Metastatic Pancreatic Carcinoma in the Ovary (tissue), 1 donor: ENCODE measurements around a stretch of chr3.

DNA sequence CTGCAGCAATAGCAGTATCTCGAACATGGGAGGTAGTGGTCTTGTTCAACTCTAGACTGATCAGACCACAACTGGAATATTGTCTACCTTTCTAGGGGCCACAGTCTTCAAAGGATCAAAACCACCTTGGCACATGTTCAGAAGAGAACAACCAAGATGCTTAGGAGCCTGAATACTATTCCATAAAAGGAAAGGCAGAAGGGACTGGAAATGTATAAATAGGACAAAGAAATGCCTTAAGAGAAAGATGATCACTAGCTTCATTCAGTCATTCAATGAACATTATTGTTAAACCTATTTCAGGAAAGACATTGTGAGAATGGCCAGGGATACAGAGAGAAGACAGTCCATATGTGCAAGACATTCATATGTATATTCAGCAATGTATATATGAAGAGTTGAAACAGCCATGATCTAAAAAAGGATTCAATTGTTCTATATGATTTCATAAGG, 2.2 kb downstream of the C3orf70 start:
- PRO-cap, result no peak

- PRO-cap, result no peak
Observed at GRCh38 chr3:185313619-185314122, 49.3 kb upstream of the MAP3K13 start.

DNA sequence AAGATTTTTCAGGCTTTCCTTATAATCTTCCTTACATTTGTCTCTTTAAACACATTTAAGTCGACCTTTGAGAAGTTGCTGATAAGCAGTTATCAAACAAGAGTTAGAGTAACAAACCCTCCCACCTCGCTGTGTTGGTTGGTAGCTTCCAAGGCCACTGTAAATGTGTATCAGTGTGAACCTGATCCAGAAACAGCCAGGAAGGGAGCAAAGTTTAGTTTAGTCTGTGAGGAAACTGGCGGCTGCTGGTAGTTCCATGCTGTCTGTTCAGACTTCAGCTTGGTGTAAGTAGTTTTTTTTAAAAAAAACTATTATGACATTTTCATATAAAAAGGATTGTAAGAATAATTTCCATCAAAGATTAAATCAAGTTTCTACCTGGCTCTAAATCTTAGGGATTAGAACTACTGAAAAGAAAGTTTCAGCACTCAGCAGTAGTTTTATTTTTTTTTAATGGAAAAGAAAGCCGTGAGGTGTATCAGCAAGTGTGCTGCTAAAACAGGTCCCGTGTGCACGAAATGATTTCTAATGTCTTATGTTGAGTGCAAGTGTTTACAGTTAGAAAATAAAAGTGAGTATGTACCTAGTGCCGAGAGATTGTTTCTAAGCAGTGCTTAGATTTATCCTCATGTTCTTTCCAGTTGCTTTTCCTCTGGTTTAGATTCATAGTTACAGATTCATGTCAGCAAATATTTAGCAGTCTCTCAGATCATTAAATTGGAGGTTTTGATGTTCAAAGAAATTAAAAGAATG, 34.1 kb upstream of the MAP3K13 start:
- PRO-cap, result no peak

DNA sequence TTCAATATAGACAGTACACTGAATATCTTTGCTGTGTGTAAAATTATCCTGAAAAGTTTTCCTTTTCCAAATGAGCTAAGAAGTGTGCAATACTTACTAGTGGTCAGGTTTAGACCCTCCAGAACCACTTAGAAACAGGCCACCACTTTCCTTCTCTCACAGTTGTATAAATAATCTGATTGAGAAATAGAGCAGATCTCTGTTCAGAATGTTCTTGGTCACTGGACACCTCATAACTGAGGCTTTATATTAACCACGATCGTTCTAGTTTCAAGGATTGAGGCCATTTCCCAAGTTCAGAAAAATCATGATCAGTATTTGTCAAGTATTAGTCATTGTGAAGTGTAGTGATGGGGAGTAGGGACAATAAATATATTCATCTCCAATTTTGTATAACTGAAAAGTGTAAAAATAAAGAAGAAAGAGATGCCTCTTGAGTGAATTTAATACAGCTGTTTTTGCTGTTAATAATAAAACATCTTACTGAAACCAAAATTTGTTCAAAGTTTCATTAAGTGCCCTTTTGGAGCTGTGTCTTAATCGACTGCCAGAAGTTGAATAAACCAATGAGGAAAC, 959 bp upstream of the MAP3K13 start:
- PRO-cap, result no peak

DNA sequence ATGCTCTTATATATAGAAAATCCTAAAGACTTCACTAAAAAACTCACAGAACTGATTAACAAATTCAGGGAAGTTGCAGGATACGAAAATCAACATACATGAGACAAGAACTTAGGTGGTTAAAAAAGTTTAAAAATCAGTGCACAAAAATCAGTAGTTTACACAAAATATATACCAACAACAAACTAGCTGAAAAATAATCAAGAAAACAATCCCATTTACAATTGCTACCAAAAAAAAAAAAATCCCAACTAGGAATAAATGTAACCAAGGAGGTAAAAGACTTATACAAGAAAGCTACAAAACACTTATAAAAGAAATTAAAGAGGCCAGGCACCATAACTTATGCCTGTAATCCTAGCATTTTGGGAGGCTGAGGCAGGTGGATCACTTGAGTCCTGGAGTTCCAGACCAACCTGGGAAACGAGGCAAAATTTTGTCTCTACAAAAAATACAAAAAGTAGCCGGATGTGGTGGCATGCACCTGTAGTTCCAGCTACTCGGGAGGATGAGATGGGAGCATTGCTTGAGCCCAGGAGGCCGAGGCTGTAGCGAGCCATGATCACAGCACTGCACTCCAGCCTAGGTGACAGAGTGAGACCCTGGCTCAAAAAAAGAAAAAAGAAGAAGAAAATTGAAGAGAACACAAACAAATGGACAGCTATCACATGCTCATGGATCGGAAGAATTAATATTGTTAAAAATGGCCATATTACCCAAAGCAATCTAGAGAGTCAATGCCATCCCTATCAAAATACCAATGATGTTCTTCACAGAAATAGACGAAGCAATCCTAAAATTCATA, 25.2 kb downstream of the MAP3K13 start:
- PRO-cap, result no peak

DNA sequence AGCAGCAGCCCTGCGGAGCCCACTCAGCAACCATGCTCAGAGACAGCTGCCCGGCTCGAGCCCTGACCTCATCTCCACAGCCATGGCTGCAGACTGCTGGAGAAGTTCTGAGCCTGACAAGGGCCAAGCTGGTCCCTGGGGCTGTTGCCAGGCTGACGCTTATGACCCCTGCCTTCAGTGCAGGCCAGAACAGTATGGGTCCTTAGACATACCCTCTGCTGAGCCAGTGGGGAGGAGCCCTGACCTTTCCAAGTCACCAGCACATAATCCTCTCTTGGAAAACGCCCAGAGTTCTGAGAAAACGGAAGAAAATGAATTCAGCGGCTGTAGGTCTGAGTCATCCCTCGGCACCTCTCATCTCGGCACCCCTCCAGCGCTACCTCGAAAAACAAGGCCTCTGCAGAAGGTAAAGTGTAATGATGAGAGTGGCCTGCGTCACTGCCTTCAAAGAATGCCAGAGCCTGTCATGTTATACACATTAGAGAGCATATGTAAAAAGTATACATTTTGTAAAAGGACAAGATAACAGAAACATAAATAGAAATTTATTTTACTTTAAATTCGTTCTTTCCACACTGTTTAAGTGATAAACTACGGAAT, 25.4 kb downstream of the TMEM41A start:
- PRO-cap, result no peak

GRCh38 chr3:185608143-185608756, 22.2 kb downstream of the SENP2 start:
- PRO-cap, result no peak

DNA sequence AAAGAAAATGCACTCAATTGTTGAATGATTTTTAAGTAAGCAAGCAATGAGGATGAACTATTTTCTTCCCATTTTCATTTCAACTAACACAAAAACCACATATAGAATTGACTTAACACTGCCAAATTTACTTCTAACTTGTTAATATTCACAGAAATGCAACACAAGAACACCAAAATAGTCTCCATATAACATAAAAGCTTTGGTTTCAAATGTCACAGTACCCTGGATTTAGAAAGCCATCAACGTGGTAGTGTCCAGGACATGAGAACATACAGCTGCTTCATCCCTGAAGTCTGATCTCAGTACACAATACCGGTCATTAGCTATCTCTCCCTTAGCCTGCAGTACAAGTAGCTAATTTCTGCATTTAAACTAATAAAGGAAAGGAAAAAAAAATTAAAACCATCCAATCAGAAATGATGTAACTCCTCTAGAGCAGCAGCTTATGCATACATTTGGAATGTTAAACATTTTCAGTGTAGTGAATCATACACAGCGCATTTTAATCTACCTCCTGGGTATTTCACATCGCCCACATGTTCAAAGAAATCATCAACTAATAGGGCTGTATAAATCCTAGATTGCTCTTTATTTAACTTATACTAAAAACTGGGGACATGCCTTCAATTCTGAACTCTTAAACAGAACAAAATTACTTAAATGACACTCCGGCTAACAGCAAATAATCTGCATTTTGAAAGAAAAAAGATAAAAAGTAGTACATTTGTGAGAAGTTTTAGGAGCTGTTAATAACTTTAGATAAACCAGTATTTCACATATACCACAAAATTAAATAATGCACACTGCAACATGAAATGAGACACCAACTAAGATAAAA, 3.8 kb downstream of the IGF2BP2 start:
- PRO-cap, result no peak

GRCh38 chr3:185822111-185822768, 2.6 kb downstream of the IGF2BP2 start:
- PRO-cap, result no peak

- PRO-cap, result no peak
Observed at GRCh38 chr3:185912845-185913342, 24.9 kb downstream of the TRA2B start.

DNA sequence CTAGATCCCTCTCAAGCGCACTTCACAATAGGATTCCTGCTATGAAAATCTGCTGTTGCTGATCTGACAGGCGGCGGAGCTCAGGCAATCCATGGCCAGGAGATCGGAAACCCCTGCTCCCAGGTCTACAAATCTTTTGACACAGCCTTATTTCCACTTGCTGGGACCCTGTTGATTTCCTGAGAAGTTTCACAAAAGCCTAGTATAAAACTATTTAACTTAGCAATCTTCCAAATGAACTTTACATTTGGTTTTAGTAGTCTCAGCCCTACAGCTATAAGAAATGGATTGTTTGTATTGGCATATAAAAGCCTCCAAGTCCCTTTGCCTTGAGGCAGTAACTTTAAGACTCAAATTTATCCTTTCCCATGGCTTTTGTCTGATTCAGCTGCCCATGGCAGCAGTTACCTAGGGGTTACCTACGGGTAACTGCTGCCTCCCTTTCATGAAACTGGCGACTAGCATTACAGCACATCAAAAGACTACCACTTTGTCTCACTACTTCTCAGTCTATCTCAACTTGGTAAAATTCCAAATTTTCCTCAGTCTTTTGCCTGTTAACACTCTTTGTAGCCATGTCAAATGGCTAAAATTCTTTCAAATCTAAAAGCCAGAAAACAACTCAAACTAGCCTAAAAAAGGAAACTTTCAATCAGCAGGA, 22.6 kb downstream of the TRA2B start:
- PRO-cap, result no peak

GRCh38 chr3:185918924-185919663, 18.7 kb downstream of the TRA2B start:
- PRO-cap, result no peak

DNA sequence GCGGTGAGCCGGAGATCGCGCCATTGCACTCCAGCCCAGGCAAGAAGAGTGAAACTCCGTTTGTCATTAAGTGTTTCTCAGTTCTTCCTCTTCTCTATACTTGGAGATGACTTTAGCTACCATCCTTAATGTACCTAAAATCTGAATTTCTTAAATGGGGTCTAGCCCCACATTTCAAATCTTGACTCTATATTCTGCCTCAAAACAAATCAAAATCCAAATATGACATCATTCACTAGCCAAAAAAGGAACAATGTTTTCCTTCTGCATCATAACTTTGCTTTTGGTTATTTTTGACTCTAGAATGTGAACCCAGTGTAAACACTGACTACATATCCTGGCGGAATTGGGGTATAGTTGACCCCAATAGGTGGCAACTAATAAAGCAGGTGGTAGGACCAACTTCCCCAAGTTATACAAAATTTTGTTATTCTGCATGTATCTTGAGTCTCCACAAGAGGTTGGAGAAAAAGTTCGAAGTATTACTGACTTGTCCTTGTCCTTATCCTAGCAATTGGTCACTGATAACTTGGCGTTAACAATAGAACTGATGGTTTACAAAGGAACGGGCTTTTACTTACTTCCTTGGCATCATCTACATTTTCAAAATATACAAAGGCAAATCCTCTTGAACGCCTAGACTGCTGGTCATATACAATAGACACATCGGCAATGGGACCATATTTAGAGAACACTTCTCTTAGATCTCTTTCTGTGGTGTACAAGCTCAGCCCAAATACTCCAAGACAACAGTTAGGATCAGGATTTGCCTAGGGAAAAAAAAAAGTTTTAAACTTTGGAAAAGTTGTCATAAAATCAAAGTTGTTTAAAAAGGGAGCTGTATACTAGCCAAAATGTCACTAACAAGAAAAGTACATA, 14.4 kb downstream of the TRA2B start:
- PRO-cap, result no peak

DNA sequence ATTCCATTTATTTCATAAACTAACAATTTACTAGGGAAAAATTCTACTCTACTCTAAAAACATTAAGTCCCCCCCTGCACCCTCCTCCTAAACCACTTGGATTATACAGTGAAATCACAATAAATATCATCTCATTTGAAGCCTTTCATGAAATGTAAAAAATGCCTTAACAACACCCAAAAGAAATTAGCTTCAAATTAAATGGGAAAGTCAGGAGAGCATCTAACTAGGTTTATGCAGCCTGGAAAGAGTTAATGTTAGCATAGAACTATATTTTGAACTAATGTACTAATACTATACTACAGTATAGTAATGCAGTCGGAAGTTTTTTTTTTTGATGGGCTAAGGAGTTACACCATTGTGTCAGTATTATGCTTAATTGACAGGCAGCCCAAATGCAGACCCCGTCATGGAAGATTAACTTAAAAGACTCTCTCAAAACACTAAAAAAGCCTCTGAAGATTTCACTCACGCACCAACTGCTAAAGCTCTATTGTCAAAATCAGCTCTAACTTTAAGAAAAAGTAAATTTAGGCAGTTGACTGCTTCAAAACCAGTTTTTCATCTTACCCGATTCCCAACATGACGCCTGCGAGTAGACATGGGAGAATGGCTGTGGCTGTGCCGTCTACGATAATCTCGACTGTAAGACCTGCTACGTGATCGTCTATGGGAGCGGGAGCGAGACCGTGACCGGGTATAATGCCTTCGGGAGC, 12.8 kb downstream of the TRA2B start:
- PRO-cap, result no peak

DNA sequence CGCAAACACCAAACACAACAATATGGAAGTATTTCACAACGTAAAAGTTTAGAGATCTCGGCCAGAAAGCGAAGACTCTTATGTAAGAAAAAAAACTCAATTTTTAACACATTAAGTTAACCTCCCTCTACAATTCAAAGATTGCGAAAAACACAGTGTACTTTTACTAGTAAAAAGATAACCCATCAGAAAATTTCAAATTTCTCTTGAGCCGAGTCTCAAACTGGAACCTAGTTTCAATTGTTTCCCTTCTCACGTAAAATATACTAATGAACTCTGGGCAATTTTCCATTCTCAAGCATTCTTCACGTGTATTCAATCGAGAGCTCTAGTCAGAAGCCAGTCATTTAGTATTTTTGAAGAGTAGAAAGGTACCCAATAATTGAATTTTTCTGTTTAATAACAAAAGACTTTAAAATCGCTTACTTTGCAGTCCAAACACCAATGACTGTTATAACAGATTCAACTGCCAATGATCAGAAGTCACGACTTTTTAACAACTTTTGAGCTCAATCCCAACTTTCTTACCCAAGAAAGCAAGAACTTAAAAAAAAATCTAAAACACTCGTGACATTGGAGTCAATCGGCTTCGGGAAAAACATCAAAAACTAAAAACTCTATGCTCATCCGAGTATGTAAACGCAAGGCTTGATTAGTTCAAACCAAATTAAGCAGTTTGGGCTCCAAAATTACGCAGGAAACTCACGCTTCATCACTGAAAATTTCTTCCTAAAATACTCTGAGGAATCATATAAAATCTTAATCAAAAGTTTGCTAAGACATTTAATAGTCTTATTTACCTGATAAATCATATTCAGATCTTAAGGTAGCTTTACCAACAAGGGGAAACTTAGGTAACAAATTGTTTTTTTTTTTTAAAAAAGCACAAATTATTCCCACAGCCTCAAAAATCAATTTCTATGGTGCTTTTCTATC, 1.7 kb downstream of the TRA2B start:
- PRO-cap, result no peak

GRCh38 chr3:185938400-185938593, 483 bp upstream of the TRA2B start:
- PRO-cap, result no peak

DNA sequence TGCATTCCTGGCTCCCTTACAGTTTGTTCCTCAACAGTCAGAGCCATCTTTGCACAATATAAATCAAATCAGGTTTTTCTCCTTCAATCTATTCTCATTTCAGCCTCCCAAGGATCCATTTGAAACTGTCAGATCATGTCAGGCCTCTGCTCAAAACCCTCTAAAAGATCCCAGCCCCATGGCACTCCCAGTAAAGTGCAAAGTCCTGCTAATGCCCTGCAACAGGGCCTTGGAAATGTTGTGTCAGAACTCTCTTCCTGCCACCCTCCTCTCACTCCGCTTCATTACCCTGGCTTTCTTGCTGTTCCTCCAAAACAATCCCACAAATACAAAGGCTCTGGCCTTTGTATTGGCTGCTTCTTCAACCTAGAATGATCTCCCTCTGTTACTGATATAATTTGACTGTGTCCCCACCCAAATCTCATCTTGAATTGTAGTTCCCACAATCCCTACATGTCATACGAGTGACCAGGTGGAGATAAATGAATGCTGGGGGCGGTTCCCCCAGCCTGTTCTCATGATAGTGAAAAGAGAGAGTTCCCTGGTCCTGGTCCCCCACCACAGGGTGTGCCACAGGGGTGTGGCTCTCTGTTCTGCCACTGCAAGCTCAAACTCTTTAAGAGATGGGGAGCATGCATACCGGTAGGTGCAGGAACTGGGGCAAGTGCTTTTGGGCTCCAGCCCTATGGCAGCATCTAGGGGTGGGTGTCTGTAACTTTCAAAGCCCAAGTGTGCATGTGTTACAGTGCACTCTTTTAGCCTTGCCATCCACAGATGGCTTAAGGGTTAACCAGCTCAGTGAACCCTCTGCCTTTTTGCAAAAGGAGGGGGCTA, 22.9 kb upstream of the TRA2B start:
- PRO-cap, result no peak

DNA sequence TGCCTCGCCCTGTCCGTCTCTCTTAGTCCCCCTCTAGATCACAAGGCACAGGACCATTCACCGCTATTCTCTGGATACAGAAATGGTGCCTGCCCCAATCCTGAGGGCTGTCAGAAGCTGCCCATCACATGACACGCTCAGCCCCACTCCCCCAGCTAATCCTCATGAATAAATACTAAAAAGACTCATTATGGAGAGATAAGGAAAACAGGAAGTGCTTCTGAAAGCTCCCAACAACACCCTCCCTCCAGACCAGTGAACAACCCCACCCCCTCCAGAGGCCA, 100.8 kb upstream of the ETV5 start:
- PRO-cap, result no peak

DNA sequence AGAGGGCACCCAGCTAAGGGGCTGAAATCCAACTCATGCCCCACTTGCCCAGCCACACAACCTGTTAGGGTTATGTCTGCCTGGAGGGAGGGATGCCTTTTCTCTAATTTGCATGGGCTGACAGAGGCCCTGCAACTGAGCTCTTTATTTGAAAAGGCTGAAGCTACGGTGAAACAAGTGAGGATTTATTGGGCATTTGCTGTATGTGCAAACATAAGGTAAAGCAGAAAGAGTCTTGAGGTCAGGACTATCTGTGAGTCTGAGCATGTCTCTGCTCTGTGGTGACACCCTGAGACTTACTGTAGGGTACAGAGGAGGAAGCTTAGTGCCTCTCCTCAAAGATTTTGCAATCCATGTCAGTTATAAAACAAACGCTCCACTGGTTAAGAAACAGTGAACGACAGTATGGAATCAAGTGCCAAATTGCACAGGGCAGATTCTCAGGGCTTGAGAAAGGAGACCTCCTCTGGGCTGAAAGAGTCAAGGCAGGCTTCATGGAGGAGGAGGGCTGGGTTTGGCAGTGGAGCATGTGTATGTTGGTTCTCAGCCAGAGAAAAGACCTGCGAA, 3.1 kb upstream of the DGKG start:
- PRO-cap, result no peak

- PRO-cap, result bidirectional peak, plus-strand start at chr3:186414046, minus-strand start at chr3:186413923
Observed at GRCh38 chr3:186413562-186414652, 51.9 kb upstream of the DGKG start.